Neutrophil (primary cell): ENCODE measurements around a stretch of chr22.

DNA sequence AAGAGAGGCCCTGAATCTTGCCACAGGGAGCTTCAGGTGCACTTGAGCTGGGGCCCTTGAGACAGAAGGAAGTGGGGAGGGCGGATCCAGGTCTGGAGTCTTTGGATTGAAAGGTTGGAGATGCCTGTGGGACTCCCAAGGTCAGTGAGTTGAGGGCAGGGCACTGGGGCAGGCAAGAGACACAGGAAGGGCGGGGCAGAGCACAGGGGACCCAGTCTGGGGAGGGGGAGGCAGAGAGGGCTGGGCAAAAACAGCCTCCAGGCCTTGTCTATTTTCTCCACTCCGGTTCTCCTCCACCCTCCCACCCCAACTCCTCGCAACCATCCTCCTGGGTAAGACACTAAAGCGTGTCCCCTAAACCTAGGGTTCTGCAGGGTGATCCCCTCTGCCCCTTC is 38.5 kb upstream of the CELSR1 start:
- PRO-cap, result no peak

- PRO-cap, result no peak
These were observed 24.2 kb upstream of the GRAMD4 start for GRCh38 chr22:46595905-46596481.

DNA sequence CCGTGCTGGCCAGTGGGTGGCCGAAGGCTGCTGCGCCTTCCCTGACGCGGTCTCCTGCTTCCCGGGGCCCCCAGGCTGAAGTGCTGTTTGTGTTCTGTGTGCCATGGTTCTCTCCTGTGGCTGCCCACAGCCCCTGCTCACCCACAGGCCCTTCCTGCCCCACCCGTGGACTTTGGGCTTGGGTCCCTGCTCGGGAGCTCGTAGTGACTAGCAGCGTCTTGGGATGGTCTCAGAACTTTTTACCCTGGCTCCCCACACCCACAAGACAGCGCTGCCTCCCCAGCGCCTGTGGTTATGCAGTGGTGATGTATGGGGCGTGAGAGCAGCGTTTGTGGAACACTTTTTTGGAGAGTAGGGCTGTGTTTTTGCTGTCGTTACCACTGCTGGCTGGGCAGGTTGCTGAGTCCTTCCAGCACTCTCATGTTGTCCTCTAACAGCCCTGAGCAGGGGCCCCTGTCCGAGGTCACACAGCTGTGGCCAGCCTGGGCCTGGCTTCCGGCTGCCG is 7.3 kb upstream of the GRAMD4 start:
- PRO-cap, result no peak

GRCh38 chr22:46613301-46614054 is 6.7 kb upstream of the GRAMD4 start:
- PRO-cap, result no peak

DNA sequence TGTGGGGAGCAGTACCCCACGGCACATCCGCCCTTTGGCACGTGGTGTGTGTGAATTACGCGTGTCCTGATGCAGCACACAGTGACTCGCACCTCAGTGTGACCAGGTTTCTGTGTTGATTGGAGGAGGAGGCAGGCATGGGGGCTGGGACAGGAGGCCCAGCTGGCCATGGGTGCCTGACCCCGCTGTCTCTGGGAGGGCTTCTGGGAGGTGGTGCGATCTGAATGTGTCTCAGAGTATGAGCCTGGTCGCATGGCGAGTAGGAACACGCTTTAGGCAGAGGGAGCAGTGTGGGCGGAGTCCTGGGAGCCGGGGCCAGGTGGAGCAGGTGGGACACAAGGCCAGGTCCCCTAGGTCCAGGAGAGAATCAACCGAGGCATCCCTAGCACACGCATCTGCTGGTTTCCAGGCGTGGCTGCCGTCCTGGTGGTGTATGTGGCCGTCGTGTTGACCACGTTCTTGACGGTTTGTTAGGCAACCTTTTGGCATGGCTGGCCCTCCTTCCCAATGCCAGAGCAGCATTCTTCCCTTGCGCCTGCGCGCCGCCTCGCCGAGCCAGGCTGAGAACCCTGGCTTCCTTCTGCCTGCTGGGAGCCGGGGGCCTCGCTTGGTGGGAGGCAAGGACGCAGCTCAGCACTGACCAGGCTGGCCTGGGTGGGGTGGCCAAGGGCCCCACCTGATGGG is 5.8 kb downstream of the GRAMD4 start:
- PRO-cap, result no peak

DNA sequence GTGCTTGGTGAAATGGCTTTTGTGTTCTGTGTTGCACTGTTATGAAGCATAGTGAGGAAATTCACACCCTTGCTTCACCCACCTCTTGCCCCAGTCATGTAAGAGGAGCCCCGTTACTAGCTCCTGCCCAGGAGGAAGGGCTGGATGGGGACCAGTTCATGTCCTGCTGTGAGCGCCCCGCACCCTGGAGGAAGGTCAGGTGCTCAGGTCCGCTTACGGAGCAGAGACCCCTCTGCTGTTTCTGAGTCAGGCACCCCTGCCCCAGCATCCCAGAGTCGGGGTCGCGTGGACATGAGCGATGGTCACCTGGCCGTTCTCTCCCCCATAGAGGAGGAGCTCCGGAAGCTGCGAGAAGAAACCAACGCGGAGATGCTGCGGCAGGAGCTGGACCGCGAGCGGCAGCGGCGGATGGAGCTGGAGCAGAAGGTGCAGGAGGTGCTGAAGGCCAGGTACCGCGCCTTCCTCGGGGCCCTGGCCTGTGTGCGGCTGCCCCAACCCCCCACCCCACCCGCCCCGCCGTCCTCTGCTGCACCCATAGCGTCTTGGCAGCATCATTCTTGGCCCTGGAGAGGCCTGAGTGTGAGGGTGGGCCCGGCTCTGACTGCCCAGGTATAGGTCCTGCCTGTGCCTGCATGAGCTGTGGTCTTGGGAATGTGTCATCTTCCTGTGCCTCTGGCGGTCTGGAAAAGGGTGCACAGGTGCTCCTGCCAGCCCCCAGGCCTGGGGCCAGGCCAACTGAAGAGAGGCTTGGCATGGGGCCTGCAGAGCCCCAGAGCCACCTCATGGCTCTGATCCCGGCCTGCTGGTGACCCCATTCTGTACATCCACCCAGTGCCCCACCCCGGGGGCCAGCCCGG is 37.9 kb downstream of the GRAMD4 start:
- PRO-cap, result no peak

GRCh38 chr22:46673972-46674221 is 53.7 kb downstream of the GRAMD4 start:
- PRO-cap, result no peak

DNA sequence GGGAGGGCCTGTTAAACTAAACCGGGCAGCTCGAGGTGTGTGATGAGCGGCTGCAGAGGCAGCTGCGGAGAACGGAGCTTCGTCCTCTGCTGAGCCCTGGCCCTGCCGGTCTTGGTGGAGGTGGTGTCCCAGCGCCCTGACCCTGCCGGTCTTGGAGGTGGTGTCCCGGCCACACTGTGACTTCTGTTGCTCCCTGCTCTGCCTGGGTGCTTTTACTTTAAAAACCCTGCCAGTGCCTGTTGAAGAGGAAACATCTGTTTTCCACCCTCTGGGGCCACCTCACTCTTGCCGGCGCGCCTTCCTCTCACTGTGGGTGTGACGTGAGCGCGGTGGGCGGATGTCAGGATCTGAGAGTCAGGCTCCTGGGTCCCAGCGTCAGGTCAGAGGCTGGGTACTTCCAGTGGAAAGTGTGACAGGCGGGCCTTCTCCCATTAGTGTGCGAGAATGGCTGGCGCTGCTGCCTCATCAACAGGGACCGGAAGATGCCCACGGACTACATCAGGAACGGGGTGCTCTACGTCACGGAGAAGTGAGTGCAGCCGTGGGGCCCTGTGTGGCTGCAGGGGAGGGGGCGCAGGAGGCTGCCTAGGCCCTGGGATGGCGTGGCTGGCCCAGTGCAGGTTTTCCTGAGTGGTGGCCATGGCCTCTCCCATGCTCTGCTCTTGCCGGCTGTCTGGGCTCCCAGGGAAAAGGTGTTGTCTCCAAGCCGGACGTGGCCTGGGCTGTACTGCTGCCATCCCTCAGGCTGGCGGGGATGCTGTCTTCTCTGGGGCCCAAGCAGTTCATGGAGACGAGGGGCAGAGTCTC is 54.2 kb downstream of the GRAMD4 start:
- PRO-cap, result no peak

- PRO-cap, result no peak
These were observed 57.0 kb downstream of the GRAMD4 start for GRCh38 chr22:46677157-46677586.

GRCh38 chr22:46730498-46731030 is 7.5 kb downstream of the CERK start:
- PRO-cap, result no peak

- PRO-cap, result no peak
These were observed 6.6 kb downstream of the CERK start for GRCh38 chr22:46731240-46732162.

GRCh38 chr22:46735936-46736620 is 2.0 kb downstream of the CERK start:
- PRO-cap, result no peak

- PRO-cap, result unidirectional peak, minus-strand start at chr22:46754191; bidirectional peak, plus-strand start at chr22:46754723, minus-strand start at chr22:46754559
These were observed 8.3 kb upstream of the TBC1D22A start for GRCh38 chr22:46753856-46754878.

DNA sequence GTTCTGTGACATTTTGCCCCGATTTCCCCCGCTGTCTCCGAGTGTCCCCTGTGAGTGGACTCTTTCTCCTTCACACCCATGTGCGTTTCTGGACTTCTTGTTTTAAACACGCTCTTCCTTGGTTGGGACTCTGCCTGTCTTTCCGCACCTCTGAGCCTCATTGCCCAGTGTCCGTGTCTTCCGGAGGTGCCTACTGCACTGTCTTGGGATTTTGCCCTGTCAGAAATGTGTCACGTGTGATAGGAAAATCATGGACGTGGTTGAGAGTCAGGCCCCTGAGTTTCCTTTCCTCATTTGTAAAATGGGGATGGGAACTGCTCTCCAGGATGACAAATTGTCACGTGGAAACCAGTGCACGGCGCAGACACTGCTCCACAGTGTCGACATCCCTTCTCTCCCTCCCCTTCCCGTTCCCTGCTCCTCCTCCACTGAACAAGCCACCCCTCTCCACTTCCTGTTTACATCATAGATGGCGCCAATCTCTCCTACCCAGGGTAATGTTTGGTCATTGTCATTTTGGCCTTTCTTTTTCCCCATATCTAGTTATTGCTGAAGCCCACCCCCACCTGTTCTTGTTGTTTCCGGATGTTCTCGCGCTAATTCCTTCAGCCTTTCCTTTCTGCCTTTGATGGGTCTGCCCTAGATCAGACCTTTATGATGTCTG is 91.7 kb downstream of the TBC1D22A start:
- PRO-cap, result no peak

- PRO-cap, result no peak
These were observed 275.9 kb downstream of the TBC1D22A start for GRCh38 chr22:47038459-47038740.

GRCh38 chr22:47054482-47054773 is 292.0 kb downstream of the TBC1D22A start:
- PRO-cap, result no peak

- PRO-cap, result no peak
These were observed 300.2 kb downstream of the TBC1D22A start for GRCh38 chr22:47062671-47063100.

DNA sequence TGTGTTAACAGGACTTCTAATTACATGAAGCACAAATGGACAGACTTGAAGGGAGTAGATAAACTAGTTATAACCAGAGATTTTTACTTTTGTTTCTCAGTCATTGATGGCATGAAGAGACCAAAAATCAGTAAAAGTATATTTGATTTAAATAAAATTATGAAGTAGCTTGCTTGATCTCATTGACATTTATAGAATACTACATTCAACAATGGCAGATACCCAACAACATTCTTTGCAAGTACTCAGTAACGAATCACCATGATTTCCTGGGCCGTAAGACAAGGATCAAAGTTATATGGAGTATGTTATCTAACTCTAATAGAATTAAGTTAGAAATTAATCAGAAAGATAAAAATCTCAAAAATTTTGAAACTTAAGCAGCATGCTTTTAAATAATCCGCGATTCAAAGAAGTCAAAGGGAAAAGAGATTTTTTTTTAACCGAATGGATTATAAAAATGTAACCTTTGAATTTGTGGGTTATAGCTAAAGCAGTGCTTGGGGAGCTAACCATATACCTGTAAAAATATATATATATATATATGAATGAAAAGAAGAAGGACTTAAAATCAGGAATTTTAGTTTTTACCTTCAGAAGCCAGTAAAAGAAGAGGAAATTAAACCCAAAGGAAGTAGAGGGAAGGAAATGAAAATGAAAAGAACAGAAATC is 317.8 kb downstream of the TBC1D22A start:
- PRO-cap, result no peak

GRCh38 chr22:47159102-47159902 is 396.9 kb downstream of the TBC1D22A start:
- PRO-cap, result no peak

DNA sequence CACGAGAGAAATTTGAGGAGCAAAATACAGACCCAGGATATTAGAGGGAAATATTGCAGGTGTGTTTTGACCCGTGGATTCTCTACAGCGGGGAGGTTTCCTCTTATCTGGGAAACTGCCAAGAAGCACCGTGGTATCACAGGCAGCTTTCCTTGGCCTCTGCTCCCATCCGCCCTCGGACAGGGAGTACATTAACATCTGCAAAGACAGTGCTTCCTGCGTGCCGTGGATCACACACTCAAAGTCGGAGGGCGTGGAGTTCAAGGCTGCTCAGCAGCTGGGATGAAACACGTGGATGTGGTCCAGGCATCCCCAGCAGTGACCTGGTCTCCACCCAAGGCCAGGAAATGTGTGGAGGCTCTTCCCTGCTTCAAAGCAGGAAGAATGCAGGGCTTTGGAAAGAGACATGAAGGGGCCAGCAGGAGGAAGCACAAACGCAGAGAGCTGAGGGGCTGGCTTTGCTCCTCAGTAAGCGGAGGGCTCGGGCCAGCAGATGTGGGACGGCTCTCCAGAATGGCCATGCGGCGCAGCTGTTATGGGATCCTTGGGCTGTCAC is 437.8 kb downstream of the TBC1D22A start:
- PRO-cap, result no peak